Placental epithelial cell (primary cell): ENCODE measurements around a stretch of chr7.

DNA sequence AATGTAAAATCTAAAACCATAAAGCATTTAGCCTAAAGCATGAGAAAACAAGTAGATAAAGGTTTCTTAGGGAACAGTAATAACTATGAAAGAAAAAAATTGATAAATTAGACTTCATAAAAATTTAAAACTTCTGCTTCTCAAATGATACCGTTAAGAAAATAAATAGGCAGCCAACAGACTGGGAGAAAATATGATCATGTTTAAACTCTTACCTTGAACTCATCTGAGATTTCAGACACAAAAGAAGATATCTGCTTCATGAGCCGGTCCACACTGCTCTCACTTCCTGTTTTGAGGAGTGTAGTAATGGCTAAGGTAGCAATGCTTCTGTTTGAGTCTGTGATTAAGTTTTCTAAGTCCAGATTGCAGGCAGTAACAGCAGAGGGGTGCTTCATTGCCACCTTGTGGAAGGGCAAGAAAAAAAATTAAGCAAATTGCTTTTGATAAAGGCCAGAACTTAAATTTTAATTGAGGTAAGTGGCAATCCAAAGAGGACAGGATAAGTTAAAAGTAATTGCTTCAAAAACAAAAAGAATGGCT, 69.0 kb downstream of the MEST start:
- CAGE, long polyA plus RNA: no peak

DNA sequence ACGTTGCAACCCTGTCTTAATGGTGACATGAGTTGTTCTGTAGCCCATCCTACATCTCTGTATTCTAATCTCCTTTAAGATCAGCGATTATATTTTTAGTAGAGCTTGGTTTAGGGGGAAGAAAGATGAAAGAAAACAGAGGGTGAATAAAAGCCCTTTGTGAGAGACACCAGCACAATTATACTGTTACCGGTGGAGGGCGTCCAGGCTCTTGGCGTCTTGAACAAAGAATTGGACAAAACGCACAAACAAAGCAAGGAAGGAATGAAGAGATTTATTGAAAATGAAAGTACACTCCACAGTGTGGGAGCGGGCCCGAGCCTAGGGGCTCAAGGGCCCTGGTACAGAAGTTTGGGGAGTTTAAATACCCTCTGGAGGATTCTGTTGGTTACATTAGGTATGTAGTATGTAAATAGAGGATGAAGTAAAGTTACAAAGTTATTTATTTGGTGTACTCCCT, 60.3 kb upstream of the KLF14 start:
- CAGE, long polyA plus RNA: no peak

GRCh38 chr7:130895027-130895502, 161.1 kb upstream of the KLF14 start:
- CAGE, long polyA plus RNA: no peak

GRCh38 chr7:130917451-130917736, 183.4 kb upstream of the KLF14 start:
- CAGE, long polyA plus RNA: no peak

- CAGE, long polyA plus RNA: no peak
These were observed 188.7 kb upstream of the KLF14 start for GRCh38 chr7:130922681-130923104.

- CAGE, long polyA plus RNA: no peak
These were observed 201.6 kb upstream of the KLF14 start for GRCh38 chr7:130935433-130936199.

DNA sequence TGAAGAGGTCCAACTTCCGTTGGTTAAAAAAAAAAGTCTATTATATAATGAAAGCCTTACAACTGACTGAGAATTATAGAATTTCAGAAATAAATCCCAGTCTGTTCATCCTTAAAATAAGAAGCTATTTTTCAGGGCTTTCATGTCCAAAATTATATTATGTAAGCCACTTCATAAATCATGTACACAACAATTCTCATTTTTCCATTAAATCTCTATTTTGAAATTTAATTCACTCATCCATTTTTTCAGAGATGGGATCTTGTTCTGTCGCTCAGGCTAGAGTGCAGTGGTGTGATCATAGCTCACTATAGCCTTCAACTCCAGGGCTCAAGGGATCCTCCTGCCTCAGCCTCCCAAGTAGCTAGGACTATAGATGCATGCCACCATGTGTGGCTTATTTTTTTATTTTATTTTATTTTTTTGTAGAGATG, 203.7 kb upstream of the KLF14 start:
- CAGE, long polyA plus RNA: no peak

- CAGE, long polyA plus RNA: no peak
These were observed 206.0 kb upstream of the KLF14 start for GRCh38 chr7:130939789-130940561.

GRCh38 chr7:130940562-130941296, 206.7 kb upstream of the KLF14 start:
- CAGE, long polyA plus RNA: no peak

DNA sequence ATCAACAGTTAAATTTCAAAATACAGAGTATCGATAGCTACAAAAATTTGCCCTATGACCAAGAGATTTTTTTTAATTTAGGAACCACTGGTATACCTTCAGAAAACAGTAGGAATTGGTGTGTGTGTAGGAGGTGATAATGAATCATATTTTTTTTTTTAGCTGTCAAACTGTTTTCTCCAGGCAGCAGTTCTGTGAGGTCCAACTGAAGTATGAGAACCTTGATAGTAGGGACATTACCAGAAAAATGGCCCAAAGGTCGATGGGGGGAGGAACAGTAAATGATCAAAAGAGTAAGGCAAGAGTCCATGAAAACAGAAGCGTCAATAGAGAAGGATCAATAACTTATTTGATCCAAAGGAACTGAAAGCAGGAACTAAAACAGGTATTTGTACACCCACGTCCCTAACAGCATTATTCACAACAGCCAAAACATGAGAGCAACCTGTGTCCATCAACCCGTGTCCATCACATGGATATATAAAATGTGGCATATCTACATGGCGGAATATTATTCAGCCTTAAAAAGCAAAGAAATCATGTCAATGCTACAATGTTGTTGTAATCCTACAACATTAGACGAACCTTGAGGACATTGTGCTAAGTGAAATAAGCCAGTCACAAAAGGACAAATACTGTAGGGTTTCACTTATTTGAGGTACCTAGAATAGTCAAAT, 213.8 kb upstream of the KLF14 start:
- CAGE, long polyA plus RNA: no peak

- CAGE, long polyA plus RNA: no peak
These were observed 222.7 kb upstream of the KLF14 start for GRCh38 chr7:130956541-130957194.

GRCh38 chr7:130995377-130996177, 261.6 kb upstream of the KLF14 start:
- CAGE, long polyA plus RNA: no peak

DNA sequence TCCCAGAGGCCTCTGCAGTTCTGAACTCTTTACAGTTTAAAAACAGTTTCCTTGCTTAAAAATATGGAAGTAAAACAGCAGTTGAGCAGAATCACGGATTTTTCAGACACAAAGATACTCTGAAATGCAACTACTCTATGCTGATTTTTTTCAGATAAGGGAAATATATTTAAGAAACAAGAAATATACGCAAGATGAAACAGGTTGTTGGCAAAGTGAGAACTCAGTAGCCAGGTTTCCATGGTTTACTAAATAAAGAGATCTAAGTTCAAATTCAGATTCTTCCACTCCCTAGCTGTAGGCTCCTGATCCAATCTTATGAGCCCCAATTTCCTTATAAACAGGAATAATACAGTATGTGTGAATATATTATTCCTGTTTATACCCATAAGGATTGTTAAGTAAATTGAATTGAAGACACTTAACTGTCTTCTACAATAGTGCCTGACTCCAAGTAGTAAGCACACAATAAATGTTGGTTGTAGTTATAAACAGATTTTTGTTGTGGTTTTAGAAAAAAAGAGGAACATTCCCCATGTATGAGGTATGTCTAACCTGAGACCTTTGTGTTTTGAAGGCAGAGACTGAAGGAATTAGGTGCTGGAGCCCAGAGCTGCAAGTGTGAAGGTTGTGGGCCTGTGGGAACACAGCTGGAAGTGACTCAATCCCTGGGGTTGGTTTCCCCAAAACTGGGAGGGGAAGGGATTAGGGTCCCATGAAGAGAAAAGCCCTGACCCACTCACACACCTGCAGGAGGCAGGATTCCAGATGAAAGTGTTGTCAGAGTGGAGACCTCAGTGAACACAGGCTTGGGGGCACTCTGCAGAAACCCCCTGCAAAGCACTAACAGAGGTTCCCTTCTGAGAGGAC, 264.9 kb upstream of the KLF14 start:
- CAGE, long polyA plus RNA: no peak

DNA sequence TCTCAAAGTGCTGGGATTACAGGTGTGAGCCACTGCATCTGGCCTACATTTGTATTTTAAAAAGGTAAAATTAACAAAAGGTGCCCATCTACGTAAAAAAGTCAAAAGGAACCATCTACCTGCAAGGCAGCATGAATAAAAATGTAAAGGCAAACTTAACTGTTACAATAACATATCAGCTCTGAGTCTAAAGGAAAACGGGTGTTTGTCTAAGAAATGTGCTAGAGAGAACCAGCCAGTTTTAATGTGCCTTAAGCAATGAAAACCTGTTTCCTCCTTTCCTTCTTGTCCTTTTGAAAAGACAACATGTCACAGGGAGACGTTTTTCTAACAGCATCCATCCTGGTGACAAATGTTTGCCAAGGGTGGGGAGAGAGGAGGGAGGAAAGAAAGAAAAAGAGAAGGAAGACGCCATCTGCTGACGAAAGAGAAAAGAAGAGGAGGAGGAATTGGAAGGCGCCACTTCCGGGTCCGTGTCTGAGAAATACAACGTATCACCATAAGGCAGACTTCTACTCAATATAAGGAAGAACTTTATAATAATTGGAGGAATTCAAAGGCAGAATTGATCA, 273.3 kb upstream of the KLF14 start:
- CAGE, long polyA plus RNA: no peak

DNA sequence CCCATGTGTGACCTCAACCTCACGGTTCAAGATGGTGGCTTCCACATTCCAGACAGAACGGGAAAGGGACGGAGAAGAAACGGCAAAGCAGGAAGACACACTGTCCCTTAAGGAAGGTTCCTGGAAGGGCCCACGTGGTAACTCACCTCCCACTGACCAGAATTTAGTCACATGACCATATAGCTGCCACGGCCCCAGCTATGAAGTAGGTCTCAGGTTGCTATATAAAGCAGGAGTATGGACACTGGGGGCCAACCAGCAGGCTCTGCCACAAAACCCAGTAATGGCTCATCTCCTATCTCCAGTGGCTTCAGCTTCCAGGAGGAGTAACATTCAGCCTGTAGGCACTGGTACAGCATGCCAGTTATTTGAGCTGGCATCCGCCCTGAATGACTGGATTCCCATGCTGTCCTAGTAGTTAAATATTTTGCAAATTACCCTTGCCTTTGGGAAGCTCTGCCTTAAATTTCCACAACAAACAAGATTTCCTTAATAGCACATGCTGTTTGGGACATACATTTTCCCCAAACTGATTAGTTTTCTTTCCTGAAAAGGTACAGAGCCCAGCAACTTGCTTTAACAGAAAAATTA, 278.6 kb upstream of the KLF14 start:
- CAGE, long polyA plus RNA: no peak

DNA sequence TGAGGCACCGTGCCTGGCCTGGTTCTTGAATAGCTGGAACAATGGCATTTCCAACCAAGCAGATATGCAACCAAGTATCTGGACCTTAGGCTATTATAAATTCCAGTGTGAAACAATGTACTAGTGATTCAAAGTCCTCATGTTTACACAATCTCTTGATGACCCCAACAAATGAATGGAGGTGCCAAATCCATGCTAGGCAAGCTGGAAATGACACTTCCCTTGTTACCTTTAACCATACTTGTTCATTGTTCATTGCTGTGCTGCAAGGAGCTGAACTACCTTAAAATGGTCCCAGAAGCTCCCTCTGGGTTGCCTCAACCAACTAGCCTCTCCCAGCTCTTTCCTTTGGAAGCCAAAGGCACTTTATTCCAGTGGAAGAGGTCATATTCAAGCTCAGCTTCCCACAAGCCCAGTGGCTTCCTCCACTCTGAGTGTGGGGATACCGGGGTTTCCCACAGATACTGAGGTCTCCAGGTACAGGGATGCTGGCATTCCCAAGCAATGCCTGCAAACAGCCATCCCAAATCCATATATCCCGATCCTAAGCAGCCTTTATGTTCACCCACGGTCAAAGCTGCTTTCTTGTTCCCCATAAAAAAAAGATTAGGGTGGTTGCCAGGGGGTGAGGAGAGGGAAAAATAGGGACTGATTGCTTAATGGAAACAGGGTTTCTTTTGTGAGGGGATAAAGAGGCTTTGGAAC, 282.4 kb upstream of the KLF14 start:
- CAGE, long polyA plus RNA: no peak

- CAGE, long polyA plus RNA: no peak
These were observed 248.4 kb upstream of the MKLN1 start for GRCh38 chr7:131078764-131080099.

- CAGE, long polyA plus RNA: no peak
These were observed 245.3 kb upstream of the MKLN1 start for GRCh38 chr7:131082056-131083127.

DNA sequence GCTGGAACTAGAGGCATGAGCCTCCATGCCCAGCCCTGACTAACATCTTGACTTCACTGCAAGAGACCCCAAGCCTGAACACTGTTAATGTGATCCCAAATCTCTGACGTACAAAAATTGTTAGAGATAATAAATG, 244.7 kb upstream of the MKLN1 start:
- CAGE, long polyA plus RNA: no peak

DNA sequence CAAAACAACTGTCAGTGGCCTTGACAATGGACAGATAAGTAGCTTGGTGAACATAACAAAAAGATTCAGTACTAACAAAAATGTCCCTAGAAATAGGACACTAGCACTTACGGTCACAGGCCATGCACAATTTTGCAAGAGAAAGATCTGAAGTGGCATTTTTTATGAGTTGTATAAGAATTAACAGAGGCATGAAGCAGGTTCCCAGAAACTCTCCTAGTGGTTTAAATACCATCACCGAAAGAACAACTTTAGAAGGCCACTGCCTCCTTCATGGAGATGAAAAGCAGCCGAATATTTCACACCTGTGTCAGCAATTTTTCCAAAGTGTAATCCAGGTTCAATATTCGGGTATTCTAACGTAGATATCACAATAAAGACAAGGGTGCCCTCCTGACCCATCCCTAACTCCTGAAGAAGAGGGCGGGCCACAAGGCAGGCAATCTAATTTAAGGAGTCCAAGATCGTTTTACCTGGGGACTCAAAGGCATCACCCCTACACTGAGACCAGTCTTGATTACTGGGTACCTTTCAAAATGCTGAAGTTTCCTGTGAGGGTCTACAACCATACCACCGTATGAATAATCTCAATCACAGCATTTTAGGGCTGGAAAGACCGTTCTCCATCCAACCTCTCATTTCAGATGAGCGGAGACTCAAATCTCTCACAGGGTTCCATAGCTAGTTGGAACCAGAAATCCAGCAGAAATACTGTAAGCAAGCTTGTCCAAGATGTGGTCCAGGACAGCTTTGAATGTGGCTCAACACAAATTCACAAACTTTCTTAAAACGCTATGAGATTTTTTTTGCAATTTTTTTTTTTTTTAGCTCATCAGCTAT, 231.0 kb upstream of the MKLN1 start:
- CAGE, long polyA plus RNA: no peak